SK-N-DZ (cell line): ENCODE data around the gene ACTR10.

DNA sequence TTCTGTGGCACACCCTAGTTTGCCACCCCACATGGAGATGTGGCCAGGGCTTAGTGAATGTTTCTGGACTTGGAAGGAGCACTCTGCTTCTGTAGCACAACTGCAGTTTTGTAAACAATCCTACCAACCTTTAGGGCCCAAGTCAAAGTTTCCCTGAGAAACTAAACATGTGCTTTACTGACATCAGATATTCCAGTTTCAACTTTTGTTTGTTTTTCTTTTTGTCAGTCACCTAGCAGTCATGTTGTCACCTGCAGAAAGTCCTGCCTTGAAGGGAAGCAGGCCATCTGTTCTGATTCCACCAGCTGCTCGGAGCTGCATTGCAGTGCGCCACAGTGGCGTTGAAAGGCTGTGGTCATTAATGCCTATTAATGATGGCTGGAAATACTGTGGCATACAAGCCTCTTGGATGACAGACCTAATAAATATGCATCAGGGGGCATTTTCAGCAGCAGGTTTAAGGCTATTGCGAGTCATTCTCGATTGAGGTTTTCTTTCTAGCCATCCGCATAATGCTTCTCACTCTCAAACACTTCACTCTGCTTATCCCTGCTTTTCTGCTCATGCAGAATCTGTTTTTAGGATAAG lies 7.8 kb downstream of the PELI2 start:
RAMPAGE:
- cytosol, long total RNA = no peak
- nucleus, long total RNA = no peak

RAMPAGE:
- cytosol, long total RNA = no peak
- nucleus, long total RNA = no peak
Observed at GRCh38 chr14:56209525-56210430, 91.6 kb downstream of the PELI2 start.

DNA sequence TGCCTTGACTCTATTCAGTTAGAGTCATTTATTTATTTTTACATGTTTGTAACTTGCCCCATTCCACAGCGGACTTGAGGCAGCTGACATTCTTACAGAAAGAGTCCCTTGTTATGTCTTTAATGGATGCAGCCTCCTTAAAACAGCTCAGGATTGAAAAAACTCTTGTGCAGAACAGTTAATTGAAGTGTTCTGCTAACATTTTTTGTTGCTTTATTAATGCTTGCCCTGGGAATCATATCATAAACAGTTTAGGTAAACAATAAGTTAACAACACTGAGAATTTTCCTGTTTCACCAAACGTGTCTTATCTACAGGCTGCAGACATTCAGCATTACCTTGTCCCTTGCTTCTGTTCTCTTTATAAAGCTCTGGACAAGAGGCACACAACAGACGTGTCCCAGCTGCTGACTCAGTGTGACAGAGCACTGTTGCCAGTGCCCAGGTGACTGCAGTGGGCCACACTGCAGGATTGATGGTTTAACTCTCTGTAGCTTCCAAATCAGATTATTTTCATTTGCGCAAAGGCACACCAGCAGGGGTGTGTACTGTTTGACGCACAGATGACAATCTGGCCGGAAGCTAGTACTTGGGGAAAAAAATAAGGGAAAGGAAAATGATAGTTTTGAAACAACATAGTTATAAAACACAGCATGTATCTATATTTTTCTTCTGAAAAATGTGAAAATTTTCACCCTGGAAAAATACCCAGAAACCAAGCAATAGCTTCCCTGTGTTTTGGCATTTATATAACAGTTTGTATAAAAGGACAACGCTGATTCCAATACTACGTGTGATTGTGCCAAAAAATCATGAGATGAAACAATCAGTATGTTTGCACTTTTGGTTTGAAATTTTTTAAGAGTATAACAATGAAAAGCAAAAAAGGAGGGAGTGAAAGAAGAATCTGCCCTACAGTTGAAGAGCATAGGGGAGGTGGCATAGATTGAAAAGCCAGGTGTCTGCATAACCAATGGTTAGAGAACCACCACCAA lies 101.8 kb downstream of the PELI2 start:
RAMPAGE:
- cytosol, long total RNA = no peak
- nucleus, long total RNA = no peak

DNA sequence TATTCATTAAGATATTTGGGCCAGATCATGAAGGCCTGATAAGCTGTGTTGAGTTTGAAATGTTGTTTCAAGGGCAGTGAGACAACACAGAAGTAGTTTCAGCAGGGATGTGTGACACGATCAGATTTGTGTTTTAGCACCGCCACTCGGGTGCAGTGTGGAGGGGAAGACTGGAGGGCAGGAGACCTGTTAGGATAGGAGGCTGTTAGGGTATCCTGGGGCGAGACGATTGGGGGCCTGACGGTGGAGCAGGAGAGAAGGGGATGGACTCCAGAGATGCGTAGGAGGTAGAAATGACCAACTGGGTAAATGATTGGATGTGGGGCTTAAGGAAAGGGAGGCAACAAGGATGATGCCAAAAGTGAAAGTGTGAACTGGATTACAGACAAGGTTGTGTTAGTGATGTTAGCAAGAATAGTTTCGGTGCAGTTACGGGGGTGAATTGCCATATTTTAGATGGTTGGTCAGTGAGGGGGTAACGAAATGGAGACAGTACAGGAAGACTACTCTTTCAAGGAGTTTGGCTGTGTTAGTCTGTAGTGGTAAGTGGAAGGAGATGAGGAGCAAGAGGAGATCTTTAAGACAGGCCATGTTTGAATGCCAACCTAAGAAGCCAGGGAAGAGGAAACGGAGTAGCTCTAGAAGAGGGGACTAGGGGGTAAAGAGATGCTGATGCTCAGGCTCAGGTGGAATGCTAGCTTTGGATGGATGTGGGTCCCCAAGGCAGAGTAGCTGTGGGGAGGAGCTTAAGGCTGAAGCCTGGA lies 122.0 kb downstream of the PELI2 start:
RAMPAGE:
- cytosol, long total RNA = no peak
- nucleus, long total RNA = no peak

DNA sequence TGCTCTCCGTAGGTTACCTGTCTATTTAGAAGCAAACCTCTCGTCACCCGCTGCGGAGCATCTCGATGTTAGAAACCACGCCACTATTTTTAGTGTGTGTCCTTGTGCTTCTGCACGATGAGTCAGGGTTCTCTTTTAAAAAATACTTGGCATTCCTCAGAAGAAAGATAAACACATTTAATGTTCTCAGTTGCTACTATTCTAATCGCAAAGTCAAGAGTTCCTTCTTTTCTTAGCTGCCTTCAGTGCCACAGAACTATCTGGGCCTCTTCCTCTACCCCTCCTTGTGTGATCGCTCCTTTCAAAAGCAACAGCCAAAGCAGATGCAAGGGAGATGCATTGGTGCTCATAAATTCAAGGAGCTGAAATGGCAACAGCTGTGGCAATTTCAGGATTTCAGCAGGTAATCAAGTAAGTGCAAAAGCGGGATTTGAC lies 192.5 kb downstream of the PELI2 start:
RAMPAGE:
- cytosol, long total RNA = no peak
- nucleus, long total RNA = no peak

GRCh38 chr14:56793834-56795077 lies 16.0 kb downstream of the OTX2 start:
RAMPAGE:
- cytosol, long total RNA = no peak
- nucleus, long total RNA = no peak

DNA sequence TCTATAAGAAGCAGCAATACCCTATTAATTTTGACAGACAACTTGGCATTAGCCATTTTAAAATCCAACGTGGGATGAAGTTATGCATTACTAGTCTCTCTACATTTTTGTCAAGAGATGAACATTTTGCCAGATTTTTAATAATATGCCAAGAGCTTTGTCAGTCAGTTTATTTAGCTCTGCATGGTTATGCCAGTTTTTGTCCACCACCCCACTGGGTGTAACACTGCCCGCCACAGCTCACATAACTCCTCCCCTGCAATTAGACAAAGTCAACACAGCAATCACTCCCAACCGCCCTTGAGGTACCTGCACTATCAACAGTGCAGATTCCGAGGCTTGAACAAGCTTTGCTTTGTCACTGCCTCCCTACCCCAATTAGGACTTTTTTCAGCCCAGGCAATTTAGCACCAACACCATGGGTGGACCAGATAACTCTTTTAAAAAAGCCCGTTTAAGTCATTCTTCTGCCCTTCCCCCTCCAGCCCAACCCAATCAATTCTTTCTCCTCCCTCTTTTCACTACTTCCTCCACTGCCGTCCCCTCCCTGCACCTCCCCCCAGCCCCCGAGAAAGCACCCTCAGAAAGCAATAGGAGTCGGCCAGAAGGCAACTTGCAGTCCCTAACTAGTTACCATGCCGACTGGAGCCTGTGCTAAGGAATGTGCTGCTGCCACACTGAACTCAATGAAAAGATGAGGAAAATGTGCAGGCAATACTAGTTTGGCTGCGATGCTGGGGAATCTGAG lies 45.6 kb upstream of the OTX2 start:
RAMPAGE:
- cytosol, long total RNA = no peak
- nucleus, long total RNA = no peak

DNA sequence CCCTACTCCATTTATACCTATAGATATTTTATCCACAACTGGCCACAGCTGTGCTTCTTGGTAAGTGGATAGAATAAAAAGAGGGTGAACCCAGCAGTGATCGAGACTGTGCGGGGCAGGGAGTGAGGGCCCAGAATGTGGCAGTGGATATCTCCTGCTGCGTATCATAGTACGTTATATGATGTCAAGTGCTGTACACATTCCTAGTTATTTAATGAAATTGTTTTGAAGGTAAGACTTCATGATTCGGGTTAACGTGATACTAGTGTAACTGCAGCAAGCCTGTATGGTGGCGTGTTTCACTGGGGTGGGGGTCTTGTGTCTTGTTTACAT lies 1.2 kb downstream of the NAA30 start:
RAMPAGE:
- cytosol, long total RNA = no peak
- nucleus, long total RNA = no peak

DNA sequence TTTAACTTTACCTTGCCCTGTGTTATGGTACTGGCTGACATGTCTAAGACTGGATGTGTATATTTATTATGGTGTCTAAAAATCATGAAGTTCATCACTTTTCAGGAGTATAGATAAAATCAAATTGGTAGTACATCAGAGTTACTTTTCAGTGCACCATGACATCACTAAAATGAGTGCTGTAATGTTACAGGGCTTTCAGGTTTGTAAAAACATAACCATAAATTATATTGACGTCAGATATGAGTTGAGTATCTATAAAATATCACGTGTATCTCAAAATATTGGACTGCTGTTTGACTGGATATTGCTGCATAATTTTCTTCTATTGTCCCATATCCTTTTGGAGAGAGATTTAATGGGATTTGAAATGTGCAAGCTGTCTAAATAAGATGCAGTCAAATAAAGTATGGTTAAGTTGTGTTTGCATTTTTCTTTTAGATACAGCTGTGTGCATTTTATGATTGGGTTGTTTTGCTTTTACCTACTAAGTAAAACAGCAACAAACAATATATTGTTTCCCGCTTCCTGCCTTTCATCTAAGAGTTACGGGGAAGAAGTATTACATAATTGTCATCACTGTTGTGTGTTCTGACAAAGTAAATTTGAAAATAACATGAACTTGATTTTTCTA lies 22.1 kb downstream of the NAA30 start:
RAMPAGE:
- cytosol, long total RNA = no peak
- nucleus, long total RNA = no peak

RAMPAGE:
- cytosol, long total RNA = start-site peak on the plus strand at chr14:58200127-58200207, 1,025 and 2,308 reads in 2 replicates
- nucleus, long total RNA = start-site peak on the plus strand at chr14:58200115-58200201, 585 and 312 reads in 2 replicates
Observed at GRCh38 chr14:58199570-58200815, at the start of gene ACTR10. Gene ACTR10, plus strand, starts transcription at chr14:58200149.

GRCh38 chr14:58318496-58318911 lies 20.1 kb downstream of the ARID4A start:
RAMPAGE:
- cytosol, long total RNA = no peak
- nucleus, long total RNA = no peak

DNA sequence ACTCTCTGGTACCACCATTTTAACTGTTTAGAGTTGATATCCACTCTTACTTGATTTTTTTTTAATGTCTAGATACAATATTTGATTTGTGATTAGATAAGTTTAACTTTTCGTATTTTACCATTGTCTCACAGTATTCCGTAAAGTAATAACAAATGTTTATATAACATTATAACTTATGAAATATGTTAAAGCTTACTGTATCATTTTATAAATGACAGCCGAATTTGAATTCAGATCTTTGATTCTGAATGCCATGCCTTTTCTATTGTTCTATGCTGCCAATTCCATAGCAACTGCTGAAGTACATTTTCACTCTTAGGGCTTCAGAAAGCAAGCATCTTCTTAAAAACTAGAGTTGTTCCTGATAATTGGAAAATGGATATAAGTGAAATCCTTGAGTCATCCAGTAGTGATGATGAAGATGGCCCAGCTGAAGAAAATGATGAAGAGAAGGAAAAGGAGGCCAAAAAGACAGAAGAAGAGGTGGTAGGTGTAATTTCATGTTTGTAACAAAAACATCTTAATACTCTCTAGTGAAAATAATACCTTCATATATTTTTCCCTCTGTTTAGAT lies 31.4 kb downstream of the ARID4A start:
RAMPAGE:
- cytosol, long total RNA = no peak
- nucleus, long total RNA = no peak

DNA sequence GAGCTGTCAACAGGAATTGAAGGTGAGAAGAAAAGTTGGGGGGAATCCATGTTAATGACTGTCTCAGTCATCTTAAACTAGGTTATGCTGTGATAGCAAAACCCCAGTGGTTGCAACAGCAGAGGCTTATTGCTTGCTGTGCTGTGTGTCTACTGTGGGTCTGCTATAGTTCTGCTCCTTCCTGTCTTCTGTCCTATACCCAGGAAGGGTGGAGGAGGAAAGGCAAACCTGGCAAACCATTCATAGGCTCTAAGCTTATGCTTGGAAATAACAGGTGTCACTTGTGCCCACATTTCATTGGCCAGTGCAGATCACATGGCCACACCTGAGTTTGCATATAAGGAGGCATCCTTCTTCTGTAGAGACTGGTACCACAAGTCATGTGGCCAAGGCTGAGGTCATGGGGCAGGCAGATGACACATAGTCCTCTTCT lies 77.1 kb downstream of the DAAM1 start:
RAMPAGE:
- cytosol, long total RNA = no peak
- nucleus, long total RNA = no peak

RAMPAGE:
- cytosol, long total RNA = no peak
- nucleus, long total RNA = no peak
Observed at GRCh38 chr14:59273879-59274220, 85.4 kb downstream of the DAAM1 start.

GRCh38 chr14:59424588-59425255 lies 40.5 kb downstream of the GPR135 start:
RAMPAGE:
- cytosol, long total RNA = no peak
- nucleus, long total RNA = no peak

RAMPAGE:
- cytosol, long total RNA = no peak
- nucleus, long total RNA = no peak
Observed at GRCh38 chr14:59483301-59483619, 948 bp downstream of the L3HYPDH start.

DNA sequence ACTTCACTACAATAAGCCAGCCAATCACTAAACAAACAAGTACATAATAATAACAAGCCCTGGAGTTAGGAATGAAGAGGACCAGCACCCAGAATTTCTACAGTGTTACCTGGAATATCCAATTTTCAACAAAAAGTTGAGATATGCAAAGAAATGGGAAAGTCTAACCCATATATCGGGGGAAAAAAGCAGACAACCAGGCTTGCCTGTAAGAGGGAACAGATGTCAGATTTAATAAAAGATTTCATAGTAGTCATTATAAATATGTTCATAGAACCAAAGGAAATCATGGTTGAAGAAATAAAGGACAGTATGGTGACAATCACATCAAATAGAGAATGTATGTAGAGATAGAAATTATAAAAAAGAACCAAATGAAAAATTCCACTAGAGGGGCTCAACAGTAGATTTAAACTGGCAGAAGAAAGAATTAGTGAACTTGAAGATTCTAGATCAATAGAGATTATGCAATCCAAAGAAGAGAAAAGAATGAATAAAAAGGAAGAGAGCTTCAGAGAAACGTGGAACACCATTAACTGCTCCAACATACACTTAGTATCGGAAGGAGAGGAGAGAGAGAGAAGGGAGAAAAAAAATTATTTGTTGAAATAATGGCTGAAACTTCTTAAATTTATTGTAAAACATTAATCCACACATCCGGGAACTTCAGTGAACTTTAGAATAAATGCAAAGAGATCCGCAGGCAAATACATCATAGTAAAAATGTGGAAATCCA lies 36.0 kb downstream of the PCNX4 start:
RAMPAGE:
- cytosol, long total RNA = no peak
- nucleus, long total RNA = no peak

DNA sequence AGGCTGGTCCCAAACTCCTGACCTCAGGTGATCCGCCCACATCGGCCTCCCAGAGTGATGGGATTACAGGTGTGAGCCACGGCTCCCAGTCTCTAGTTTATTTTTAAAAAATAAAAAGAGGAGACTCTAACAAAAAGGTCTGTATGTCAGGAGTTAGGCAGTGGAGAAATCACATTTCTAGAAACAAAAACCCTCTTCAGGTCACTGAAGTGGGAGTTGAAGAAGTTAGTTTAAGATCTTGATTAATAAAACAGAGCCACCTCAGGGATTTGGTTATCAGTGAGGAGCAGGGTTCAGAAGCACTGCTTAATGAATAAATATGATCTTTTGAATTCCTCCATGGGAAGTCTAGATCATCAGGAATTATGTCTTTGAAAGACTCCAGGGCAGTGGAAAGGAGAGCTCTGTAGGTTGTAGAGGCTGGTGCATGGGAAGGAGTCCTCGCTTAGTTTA lies 29.7 kb upstream of the DHRS7 start:
RAMPAGE:
- cytosol, long total RNA = no peak
- nucleus, long total RNA = no peak

DNA sequence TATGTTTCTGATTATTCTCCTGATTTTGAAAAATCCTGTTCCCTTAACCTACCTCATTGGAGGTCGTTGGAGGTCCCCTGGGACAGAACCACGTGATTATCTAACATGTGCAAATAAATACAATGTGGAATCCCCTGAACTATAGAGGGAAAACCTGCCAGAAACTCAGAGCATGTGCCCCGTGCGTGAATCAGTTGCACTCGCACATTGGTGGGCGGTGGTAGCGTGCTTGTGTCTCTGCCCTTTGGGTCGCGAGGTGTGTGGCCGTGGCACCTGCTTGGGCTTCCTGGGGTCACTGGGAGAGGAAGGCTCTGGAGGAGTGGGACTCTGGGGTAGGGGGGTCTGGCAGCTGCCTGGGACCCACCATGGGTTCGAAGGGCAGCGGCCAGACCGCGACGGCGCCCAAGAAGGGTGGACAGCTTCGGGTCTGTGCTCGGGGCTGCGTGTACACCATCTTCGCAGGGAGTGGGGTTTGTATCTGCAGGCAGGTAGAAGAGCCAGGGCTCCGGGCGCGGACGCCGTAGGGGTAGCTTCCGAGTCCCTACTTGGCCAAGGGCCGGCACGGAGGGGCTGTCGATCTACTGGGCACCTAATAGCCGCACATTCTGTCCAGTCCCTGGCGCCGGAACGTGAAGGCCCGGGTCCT lies 622 bp upstream of the PPM1A start:
RAMPAGE:
- cytosol, long total RNA = no peak
- nucleus, long total RNA = no peak

DNA sequence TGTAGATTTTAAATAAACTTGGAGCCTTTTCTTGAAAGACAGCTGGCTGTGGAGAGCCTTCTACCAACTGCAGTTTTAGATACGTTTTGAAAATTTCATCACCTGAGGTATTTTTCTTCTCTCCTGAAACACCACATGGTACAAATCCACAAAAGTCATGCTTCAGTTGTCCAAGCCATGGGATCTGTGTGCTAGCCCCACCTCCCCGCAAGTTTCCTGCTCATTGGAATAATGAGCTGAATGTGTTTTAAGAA lies 1.3 kb downstream of the PPM1A start:
RAMPAGE:
- cytosol, long total RNA = no peak
- nucleus, long total RNA = no peak